ENCODE data around the genes SHROOM1 and UBE2B.

DNA sequence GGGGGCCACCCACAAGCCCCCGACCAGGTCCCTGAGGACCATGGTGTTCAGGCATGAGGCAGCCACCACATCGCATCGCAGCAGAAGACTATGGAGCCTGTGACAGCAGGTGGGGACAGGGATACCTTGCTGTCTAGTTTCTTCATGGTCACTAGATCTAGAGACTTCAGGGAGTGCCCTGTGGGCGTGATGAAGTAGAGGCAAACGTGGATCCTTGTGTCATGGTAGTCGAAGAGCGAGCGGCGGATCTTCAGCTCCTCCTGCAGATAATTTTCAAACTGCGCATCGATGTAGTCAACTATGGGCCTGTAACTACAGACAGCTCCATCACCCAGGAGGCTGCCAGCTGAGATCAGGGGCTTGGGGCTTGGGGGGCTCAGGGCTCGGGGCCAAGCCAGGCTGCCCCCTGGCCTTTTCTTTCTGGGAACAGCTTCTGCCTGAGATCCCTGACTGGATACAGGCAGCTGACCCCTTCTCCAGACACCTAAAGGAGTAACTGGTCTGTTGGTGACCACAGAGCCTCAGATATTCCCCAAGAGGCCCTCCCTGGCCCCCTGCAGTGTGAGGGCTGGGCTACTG is 13.4 kb downstream of the SEPTIN8 start:
- PRO-cap = no peak

- PRO-cap = bidirectional peak, plus-strand start at chr5:132830775, minus-strand start at chr5:132830591; bidirectional peak, plus-strand start at chr5:132831009, minus-strand start at chr5:132830902
These were observed at the start of gene SHROOM1 for GRCh38 chr5:132830476-132831170. SHROOM1 (minus strand) TSS chr5:132830647.

GRCh38 chr5:132883673-132883930 is 10.1 kb downstream of the LEAP2 start:
- PRO-cap = no peak

DNA sequence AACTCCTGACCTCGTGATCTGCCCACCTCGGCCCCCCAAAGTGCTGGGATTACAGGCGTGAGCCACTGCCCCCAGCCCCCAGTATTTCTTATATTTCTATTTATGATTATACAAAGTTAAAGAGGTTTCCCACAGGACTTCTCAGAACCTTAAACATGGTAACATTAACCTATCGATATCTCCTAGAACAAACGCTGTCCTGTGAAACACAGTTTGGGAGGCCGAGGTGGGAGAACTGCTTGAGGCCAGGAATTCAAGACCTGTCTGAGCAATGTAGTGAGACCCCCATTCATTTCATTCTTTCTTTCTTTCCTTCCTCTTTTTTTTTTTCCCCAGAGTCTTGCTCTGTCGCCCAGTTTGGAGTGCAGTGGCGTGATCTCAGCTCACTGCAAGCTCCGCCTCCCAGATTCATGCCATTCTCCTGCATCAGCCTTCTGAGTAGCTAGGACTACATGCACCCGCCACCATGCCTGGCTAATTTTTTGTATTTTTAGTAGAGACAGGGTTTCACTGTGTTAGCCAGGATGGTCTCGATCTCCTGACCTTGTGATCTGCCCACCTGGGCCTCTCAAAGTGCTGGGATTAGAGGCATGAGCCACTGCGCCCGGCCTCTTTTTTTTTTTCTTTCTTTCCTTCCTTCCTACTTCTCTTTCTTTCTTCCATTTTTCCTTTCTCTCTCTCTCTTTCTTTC is 5.2 kb upstream of the HSPA4 start:
- PRO-cap = no peak

- PRO-cap = no peak
These were observed 45.1 kb downstream of the HSPA4 start for GRCh38 chr5:133096899-133097347.

DNA sequence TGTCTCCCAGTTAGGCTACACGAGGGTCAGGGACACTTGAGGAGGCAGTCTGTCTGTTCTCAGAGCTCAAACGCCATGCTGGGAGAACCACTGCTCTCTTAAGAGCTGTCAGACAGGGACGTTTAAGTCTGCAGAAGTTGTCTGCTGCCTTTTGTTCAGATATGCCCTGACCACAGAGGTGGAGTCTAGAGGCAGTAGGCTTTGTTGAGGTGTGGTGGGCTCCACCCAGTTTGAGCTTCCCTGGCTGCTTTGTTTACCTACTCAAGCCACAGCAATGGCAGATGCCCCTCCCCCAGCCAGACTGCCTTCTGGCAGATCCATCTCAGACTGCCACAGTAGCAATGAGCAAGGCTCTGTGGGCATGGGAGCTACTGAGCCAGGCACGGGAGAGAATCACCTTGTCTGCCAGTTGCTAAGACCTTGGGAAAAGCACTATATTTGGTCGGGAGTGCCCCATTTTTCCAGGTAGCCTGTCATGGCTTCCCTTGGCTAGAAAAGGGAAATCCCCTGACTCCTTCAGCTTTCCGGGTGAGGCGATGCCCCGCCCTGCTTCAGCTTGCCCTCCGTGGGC is 118.9 kb downstream of the HSPA4 start:
- PRO-cap = no peak

DNA sequence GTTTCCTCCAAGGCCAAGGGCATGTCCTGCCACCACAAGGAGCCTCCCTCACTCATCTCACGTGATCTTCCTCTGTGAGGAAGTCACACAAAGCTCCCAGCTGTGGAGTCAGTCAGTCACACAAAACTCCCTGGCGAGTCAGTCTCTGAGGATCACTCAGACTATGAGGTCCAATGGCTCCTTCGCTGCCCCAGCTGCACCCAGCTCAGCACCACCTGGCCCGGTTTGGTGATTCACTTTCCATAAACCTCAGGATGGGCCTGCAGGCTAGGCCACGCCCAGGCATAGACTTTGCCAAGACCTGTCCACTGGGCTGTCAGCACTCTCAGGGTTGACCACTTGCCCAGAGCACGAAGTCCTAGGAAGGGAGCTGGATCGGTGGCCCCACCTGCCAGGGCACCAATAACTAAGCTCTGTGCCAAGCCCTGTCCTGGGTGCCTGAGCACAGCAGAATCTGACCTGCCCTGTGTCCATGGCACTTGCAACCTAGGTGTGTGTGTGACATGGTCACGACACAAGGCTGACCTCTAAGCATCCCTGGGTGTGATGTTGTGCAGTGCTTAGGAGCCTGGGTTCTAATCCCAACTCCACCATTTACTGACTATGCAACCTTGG is 233.9 kb downstream of the HSPA4 start:
- PRO-cap = unidirectional peak, minus-strand start at position 217 of the sequence

DNA sequence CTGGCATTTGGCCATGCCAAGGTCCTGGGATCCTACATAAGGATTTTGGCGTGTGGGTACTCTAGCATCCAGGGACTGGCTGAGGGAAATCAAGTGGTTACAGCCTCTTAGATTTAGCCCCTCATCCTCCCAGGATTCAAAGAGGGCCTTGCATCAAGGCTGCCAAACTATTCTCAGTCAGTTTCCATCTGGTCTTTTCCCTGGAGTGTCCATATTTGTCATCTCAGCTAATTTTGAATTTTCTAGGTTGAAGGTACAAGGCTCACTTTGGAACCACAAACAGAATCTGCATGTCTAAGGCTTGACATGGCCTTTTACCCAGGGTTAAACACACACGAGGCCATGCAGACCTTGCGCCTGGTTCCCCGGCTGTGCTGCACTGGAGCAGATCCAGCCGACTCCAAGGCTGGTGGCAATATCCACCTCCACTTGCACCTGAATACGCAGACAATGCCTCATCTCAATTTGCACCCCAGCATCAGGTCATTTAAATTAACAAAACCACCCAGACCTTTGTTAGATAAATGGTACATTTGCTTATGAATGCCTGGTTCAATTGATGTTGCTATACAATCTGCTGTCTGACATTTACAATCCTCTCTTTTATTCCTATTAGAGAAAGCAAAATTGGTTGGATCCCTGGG is 276.1 kb downstream of the HSPA4 start:
- PRO-cap = no peak

DNA sequence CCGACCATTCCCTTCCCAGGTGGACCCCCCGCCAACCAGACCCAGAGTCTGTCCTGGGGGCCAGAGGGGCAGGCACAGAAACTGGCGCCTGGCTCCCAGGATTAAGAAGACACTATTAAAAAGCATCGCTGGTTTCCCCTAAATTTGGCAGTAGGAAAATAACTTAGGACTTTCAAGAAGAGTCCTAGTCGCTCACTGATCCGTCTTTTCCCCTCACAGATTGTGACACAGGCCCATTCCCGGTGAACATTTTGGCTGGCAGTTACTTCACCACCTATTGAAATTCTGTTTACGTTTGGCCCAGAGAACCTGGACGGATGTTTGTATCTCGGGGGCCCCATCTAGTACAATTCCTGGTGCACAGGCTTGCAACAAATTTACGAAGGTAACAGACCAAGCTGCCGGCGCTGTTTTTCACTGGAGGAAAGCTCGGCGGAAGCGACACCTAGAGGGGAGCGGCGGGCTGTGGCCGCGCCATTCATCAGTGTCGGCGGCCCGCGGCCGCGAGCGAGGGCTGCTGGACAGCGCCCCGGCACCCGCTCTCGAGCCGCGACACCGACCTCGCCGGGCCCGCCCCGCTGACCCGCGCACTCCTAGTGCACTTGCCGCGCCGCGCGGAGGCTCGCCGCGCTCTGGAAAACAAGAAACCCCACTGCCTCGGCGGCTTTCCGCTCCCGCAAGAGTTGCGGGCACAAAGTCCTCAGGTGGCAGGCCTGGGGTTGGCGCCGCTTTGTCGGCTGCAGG is 1.5 kb downstream of the FSTL4 start:
- PRO-cap = no peak

DNA sequence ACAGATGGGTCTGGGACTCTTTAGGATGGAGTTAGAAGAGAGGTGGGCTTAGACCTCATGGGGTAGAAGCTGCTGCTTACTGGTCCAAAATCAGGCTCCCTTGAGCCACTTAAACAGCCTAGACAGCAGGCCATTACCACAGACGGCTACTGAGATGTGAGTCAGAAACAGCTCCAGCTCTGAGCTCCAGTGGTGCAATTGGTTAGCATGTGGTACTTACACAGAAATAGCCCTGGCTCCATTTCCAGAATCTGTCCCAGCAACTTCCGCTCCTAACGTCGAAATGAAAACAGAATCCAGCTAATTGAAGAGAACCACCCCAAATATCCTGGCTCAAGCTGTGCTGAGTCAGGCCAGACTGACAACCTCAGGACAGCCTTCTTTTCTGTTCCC is 15.5 kb downstream of the C5orf15 start:
- PRO-cap = no peak

GRCh38 chr5:133956498-133957036 is 11.9 kb downstream of the C5orf15 start:
- PRO-cap = no peak

- PRO-cap = bidirectional peak, plus-strand start at chr5:134005387, minus-strand start at chr5:134005360; bidirectional peak, plus-strand start at chr5:134005684, minus-strand start at chr5:134005614
These were observed 683 bp upstream of the VDAC1 start for GRCh38 chr5:134005187-134006129.

- PRO-cap = no peak
These were observed 48.9 kb upstream of the VDAC1 start for GRCh38 chr5:134053647-134054133.

- PRO-cap = no peak
These were observed 15.9 kb upstream of the TCF7 start for GRCh38 chr5:134098525-134099013.

DNA sequence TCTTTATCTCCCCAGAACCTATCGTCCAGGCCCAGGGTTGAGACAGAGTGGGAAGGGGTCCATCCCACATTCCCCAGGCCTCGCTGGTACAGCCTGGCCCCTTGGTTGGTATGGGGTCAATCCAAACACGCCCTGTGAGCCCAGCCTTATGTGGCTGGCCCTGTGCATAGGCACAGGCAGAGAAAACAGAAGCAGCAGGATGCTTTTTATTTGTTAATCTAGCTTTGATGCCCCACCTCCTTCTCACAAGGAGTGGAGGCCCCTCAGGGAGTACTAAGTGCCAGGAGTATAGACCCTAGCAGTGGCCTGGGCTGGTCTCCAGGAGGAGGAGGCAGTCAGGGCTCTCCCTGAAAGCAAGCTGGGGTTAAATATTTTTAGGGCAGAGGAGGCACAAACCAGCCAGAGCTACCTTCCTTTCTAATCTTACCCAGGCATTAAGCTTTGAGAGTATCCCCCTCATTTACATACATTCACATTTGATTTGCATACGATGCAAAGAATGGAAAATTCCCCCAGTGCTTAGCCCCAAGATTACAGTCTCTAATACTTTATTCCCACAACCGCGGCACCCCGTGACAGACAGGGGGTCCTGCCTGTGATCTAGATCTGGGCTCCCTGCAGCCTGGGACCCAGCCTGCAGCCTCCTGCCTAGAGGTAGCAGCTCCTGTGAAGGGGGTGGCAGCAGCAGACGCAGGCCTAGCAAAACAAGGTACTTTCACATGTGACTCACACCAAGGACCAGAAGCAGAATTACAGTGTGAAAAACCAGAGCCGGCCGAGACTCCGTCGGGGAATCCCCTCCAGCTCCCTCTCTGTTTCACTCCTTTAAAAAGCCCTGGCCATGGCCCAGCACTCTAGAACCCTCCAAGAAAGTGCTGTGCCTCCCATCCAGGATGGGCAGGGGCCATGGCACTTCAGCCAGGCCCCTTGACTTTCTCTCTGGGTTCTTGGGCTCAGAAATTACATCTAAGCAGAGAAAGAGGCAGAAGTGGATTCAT is 14.3 kb upstream of the TCF7 start:
- PRO-cap = no peak

DNA sequence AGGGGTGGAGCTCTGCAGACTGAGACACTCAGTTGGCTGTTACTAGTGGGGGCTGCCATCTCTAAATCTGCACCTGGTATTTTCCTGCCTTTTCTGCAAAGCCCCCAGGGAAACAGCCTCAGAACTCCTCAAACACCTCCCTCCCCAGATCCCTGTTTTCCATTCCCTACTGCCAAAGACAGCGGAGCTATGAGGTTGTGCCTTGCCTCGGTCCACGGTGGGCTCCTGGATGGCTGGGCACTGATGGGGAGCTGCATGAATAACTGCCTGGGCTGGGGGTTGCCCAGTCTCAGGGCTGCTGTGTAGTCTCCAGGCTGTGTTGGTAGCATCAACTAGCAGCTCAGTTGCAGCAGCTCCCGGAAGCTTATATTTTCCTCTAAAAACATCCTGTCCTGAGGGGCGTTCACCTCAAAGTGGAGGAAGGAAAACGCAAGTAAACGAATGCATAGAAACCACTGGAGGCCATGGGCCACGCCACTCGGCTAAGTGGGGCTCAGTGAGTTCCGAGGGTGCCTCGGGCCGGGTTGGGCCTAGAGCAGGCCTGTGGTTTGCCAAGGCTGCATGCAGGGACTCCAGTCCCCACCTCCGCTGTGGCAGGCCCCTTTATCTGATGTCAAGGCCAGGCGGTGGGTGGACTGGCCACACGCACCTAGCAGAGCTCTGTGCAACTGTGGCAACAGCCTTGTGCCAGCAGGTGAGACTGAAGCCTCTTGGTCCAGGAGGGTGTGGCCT is 14.9 kb downstream of the TCF7 start:
- PRO-cap = bidirectional peak, plus-strand start at position 496 of the sequence, minus-strand start at position 334 of the sequence

DNA sequence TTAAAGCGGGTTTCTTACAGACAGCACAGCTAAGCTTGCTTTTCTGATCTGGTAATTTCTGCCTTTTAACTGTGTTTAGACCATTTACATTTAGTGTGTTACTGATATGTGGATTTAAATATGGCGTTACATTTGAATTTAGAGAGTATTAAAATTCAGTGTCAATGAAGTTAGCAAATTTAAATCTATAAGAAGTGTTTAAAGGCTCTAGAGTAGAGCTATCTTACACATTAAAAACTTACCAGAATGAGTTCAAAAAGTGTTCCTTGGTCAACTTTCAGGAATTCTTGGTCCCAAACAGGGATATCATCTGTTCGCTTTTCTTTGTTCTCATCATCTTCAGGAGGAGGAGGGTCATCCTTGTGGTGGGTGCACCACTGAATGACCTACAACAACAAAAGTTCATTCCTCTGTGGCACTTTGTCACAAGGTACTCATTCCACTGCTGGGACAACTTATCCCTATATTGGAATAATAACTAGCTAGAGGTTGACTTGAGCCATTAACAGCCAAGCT is 15.9 kb downstream of the SKP1 start:
- PRO-cap = no peak

DNA sequence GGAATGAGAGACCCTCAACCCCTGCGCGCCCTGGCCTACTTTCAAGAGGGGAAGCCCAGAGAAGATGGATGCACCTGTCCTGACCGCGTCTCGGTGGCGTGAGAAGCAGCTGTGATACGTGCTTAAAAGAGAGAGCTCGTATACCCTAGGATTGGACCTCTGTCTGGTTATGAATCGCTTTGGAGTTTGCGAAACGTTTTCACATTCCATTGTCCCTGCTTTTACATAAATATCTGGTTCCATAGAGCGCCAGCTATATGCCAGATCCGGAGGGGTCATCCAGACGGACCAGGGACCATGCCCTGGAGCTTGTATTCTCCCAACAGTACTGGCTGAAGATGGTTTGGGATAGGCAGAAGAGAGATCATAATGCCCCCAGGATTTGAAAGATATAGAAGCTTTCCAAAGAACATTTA is 1.0 kb upstream of the PPP2CA start:
- PRO-cap = no peak

DNA sequence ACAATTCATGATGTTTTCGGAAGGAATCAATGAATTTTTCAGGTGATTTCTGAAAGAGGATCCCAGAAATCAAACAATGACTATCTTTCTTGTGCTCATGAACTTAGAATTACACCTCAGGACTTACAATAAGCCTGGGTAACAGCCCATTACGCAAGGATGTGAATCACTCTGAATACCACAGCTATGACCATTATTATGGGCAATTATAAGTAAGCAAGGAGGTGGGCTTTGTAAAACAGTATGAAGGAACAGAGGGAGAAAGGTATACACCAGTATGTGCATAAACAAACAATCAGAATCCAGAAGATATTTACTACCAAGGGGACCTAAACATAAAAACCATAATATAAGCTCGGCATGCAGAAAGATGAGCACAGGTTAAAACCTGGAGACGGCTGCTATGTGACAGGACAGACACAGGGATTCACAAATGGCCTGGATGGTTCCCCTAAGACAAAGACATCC is 21.6 kb upstream of the PPP2CA start:
- PRO-cap = no peak

DNA sequence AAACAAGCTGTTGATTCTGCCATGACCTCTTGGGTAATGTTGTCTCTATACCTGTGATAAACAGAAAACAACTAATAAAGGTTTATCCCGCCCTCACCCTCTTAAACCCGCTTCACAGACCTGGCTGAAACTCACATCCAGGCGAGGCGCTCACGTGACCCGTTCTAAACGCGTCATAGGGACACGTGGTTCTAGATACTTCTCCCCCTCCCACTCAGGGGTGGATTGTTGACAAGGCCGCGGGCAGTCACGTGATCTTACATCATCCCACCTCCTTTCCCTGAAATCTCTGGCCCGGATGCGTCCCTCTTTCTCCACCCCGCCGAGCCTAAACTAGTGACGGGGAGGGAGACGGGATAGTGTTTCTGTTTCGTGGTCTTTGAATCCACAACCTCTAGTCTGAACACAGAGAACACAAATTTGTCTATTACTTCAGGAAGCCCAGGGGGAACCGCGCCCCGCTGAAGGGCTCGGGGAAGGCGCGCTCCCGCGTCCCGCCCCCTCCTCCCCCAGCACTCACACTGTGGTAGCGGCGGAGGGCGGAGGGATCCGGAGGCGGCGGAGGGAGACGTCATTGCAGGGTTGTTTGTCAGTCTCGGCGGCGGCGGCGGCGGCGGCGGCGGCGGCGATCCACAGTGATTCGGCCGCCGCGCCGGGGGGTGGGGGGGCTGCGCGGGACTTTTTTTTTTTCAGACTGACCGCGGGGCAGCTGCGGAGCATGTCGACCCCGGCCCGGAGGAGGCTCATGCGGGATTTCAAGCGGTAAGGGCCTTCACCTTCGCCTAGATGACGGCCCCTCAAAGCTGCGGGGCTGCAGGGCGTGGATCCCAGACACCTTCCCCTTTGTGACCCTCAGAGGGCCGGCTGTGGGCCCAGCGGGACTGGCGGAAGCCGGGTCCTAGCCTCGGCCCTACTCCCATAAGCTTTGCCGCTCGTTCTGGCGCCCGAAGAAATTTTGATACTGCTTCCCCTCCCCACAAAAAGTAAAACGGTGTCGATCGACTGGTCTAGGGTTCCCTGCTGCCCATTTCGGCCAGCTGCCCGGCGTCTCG is at the start of gene UBE2B:
Gene UBE2B (plus strand): TSS at position 692 of the 1,052 bp plus-strand sequence.
- PRO-cap = bidirectional peak, plus-strand start at position 275 of the sequence, minus-strand start at position 166 of the sequence; bidirectional peak, plus-strand start at position 592 of the sequence, minus-strand start at position 520 of the sequence

All from mucosa of descending colon (tissue), 1 donor.